Jejunum (tissue), 1 donor: Measurements from ENCODE around the gene ARHGAP26.

DNA sequence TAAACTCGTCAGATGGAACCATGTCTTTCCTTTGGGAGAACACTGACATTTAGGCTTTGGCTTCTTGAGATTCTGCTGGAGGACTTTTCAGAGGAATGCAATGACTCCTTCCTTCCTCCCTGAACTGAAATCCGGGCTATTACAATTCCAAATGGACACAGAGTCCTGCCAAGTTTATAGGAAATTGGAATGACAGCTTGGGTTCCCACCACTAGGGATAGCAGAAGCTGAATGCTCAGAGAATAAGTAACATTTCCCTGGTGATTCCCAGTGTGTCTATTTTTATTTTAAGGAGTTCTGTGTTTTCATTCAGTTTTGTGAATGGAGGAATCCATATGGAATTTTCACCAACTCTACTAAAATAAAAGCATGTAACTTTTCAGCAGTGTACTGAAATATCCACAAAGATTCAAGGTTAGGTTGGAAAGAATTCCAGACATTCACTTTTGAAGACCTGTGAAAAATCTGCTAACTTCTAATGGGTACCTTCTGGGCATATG, 142.9 kb downstream of the FGF1 start:
- PRO-cap: no peak

GRCh38 chr5:142548983-142549234, 137.0 kb downstream of the FGF1 start:
- PRO-cap: no peak

- PRO-cap: no peak
These were observed 11.7 kb upstream of the FGF1 start for GRCh38 chr5:142697143-142698342.

- PRO-cap: no peak
These were observed 17.0 kb upstream of the ARHGAP26 start for GRCh38 chr5:142752997-142753739.

DNA sequence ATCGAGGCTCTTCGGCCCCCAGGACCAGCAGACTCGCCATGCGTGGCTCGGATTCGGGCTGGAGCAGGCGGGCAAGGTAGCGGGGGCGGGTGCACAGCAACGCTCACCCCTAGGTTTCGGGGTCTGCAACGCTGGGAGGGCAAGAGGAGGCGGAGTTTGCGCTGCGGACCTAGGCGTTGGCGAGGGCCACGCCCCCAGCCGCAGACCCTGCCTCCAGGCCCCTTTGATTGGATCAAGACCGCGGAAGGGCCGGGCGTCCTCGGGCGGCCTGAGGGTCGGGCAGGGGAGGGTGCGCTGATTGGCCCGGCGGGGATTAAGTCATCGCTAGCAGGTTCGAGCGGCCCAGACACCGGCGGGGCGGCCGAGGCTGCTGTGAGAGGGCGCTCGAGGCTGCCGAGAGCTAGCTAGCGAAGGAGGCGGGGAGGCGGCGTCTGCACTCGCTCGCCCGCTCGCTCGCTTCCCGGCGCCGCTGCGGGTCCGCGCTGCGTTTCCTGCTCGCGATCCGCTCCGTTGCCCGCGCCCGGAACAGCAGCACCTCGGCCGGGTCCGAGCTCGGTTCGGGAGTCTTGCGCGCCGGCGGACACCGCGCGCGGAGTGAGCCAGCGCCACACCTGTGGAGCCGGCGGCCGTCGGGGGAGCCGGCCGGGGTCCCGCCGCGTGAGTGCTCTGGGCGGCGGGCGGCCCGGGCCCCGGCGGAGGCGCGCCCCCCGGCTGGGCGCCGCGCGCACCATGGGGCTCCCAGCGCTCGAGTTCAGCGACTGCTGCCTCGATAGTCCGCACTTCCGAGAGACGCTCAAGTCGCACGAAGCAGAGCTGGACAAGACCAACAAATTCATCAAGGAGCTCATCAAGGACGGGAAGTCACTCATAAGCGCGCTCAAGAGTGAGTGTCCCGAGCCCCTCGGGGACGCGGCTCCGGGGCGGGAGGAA, at the start of gene ARHGAP26:
TSS of gene ARHGAP26 (plus strand) at position 345 of the 930 bp plus-strand sequence.
- PRO-cap: bidirectional peak, plus-strand start at position 345 of the sequence, minus-strand start at position 206 of the sequence

- PRO-cap: bidirectional peak, plus-strand start at chr5:142771218, minus-strand start at chr5:142771000; unidirectional peak, minus-strand start at chr5:142771274; unidirectional peak, minus-strand start at chr5:142771447
These were observed 996 bp downstream of the ARHGAP26 start for GRCh38 chr5:142770963-142771782.

DNA sequence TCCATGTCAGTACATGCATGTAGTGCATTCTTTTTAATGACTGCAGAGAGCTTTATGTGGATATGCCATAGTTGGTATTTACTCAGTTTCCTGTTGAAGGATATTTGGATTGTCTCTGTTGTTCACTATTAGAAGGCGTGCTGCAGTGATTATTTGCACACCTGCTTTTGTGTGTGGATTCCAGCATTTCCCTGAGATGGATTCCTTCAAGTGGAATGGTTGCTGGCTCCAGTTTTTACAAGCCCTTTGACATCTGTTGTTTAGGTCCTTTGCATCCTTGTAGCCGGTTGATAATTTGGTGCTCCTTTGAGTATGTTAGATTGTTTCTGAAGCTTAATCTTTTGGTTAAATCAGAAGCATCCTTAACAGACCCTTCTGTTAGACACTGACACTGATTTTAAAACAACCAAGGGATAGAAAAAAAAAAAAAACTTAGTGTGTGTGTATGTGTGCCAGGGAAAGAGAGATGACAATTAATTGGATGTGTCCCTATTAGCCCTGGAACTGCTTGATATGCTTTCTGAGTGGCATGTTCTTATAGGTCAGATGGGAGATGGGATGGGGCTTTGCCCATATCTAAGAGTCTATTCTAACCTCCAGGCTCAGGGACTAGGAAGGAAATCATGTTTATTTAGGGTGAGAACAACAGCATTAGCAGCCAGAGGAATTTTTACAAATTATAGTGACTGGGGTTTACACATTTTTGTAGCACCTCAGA, 8.5 kb downstream of the ARHGAP26 start:
- PRO-cap: no peak

DNA sequence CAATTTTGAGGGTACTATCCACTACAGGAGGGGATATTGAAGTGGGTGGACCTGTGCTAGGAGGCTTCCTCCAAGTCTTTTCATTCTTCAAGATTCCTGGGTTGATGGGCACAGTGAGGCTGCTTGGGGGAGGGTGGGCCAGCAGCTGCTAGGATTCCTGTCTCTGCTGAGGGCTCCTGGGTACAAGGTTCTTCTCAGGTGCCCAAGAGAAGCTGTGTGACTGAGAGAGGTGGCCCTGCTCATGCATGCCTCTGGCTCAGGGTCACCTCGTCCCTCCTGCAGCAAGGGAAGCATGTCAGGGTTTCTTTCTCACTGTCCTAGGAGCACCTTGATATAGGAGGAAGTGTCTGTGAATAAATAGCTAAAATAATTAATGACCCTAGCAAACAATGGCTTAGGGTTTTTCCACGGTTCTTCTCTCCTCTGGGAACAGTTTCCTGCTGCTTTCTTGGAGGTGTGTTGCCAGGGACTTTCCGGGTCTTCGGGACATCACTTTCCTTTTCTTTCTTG, 87.1 kb downstream of the ARHGAP26 start:
- PRO-cap: no peak

DNA sequence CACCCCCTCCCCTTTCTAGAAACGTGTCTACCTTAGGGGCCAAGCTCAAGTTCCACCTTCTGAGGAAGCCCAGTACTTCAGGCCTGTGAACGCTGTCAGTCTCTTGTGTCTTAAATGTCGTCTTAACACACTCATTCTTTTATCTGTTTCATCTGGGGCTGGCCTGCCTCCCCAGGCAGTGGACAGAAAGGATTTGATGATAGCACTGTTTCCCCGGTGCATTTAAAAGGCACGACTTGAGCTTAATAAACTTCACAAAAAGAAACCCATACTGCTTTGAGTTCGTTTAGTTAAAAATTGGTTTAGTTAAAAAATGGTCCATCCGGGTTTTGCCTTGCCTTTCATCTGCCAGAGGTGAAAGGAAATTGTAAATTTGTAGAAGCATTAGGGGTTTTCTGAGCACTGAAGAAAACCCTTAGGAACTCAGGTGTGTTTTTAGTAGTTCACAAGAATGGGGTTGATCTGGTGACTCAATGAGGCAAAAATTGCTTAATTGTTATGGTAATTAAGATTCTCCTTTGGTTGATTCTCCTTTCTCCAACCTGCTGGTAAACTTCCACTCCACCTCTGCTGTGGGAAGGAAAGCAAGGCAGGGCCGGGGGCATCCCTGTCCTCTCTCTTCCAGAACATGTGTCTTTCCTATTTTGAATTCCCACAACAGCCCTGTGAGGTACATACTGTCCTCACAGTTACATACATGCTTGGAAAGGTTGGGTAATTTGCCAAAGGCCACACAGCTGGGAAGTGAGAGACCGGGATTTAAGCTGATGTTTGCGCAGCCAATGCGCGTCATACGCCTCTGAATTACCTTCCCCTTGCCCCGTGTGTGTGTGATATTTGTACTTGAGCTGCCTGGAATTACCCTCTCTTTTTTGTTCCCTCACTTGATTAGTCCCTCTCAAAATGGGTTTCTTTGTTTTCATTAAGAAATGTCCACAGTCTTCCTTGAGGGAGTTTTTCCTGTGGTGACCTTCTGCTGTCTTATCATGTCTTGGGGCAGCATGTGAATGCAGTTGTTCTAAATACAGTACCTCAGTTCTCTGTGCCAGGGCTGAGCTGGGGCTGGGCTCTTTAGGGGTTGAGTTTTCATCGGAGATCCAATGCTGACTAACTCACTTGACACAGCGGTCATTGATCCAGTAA, 94.3 kb downstream of the ARHGAP26 start:
- PRO-cap: no peak

- PRO-cap: no peak
These were observed 99.7 kb downstream of the ARHGAP26 start for GRCh38 chr5:142869808-142870306.

DNA sequence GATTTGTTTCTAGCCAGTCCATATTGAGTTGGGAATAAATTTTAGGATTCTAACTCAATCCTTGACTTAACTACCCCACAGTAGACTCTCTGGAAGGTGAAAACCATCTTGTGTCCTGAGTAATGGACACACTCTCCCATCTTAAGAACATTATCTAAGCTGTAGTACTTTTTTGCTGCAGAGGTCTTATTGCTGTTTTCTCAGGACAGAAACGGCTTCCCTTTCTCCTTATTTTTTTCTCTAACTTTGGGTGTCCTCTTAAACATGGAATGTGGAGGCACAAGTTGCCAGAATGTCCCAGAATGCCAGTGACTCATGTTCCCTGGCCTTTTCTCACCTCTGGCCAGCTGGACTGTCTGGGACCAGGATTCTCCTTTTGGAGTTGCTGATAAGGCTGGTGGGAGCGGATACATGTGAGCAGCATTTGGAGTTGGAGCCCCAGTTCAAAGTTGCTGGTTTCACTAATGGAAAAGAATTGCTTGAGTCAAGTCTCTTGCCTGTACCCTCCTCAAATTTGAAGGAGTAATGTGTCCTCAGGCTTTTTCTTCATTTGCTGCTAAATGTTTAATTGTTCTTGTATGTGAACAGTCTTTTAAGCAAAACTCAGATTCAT, 112.8 kb downstream of the ARHGAP26 start:
- PRO-cap: no peak

GRCh38 chr5:142884812-142885514, 114.8 kb downstream of the ARHGAP26 start:
- PRO-cap: no peak

DNA sequence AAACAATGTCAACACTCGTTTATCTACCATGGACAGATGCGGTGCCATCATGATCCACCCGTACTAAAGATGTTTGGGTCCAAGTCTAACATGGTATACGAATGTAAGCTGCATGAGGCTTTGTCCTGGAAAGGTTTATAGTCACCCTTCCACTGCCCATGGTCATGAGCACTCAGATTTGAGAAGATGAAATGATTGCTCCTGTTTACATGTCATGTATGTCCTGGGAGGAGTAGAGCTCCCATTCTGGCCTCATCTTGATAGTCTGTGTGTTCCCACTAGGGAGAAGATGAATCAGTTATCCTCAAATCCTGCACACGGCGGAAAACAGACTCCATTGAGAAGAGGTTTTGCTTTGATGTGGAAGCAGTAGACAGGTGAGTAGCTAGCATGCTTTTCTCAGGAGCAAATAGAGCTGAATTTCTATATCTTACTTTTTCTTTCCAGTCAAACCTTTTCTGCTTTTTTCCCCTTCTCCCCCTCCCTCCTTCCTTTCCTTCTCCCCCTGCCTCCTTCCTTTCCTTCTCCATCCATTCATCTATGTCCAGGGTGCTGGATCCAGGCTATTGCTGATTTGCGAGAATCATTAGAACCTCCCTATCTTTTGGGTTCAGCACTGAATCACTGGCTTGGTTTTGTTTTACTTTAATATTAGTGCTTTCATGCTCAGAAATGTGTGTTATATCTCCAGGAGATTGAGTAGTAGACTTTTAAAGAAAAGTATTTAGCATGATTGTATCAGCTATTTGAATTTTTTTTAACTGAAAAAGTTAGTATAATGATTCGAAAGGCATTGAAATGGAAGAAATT, 142.9 kb downstream of the ARHGAP26 start:
- PRO-cap: no peak

- PRO-cap: no peak
These were observed 212.3 kb downstream of the ARHGAP26 start for GRCh38 chr5:142981993-142983299.

- PRO-cap: no peak
These were observed 309.5 kb downstream of the NR3C1 start for GRCh38 chr5:143093807-143094483.

DNA sequence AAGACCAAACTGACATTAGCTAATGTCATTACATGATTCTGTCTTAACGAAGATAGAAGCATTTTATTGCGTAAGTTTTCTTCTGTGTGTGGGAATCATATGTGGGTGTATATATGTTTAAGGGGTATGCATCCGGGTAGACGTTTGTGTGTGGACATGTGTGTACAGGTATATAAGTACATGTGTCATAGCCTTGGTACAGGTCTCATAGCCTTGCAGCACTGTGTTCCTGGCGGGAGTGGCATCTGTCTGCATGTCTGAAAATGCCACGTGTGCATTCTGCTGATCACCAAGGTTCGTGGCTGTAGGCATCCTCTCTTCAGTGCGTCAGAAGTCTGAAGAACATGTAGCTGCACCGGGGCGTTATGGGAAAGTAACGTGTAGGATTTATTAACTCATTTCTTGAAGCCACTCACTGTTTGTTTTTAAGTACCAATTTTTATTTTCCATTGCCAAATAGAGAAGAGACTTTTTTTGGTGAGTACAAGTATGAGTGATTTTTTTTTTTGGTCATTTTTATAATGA, 298.0 kb downstream of the NR3C1 start:
- PRO-cap: no peak

DNA sequence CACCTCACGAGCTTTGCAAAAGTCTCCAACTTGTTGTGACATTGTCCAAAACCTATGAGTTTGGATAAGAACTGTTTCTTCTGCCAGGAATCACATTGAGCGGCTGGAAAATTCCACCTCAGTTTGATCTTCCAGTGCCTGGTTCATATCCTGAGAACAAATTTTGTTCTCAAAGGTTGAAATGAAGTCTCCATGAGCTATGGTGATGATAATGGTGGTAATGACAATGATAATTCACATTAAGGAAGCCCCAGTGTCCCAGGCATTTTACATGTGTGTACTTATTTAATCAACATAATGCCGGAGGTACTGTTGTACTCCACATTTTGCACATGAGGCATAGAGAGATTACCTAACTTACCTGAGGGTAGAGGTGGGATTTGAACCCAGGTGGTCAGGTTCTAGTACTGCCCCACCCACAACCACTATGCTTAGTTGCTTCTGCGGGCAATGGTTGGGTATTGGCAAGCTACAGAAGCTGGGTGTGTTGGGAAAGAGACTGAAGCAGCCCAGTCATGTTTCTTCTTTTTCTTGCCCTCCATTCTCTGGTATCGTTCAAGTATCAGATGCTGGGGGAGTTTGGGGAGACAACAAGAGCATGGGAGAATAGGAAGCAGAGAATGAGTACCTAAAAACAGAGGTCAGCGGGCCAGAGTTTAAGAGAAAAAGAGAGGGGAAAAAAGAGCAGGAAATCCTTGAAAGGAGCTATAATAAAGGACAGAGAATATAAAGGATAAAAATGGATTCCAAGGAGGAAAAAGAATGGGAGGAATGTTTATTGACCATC, 232.9 kb downstream of the NR3C1 start:
- PRO-cap: no peak

GRCh38 chr5:143191573-143192314, 211.7 kb downstream of the NR3C1 start:
- PRO-cap: no peak

- PRO-cap: no peak
These were observed 19.8 kb upstream of the HMHB1 start for GRCh38 chr5:143791941-143792831.

GRCh38 chr5:144189524-144190487, 19.1 kb downstream of the KCTD16 start:
- PRO-cap: no peak